A375 (cell line): Measurements from ENCODE around the gene H2AB1.

GRCh38 chrX:154762395-154762685 lies 324 bp upstream of the DKC1 start:
- RAMPAGE, long total RNA, result no peak

- RAMPAGE, long total RNA, result no peak
Observed at GRCh38 chrX:154799120-154800367, 5.7 kb downstream of the MPP1 start.

- RAMPAGE, long total RNA, result no peak
Observed at GRCh38 chrX:154884877-154885232, at the start of gene H2AB1. Gene H2AB1, plus strand, starts transcription at chrX:154884972.

DNA sequence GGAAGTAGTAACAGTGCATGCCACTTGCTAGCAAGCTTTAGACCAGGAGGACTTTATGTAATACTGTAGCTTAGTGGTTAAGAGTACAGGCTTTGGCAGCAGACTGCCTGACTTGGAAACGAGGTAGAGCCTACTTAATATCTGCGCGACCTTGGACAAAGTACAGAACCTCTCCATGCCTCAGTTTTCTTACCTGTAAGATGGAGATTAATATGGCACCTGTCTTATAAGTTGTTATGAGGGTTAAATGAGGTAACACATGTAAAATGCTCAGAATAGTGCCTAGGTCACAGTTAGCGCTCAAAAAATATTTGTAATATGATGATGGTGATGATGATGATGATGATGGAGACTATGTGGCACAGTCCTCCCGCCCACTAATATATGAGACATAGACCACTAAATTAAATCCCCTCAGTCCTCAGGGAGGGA lies 27.3 kb upstream of the VBP1 start:
- RAMPAGE, long total RNA, result no peak

GRCh38 chrX:155632289-155633246 lies 19.8 kb upstream of the TMLHE start:
- RAMPAGE, long total RNA, result no peak

DNA sequence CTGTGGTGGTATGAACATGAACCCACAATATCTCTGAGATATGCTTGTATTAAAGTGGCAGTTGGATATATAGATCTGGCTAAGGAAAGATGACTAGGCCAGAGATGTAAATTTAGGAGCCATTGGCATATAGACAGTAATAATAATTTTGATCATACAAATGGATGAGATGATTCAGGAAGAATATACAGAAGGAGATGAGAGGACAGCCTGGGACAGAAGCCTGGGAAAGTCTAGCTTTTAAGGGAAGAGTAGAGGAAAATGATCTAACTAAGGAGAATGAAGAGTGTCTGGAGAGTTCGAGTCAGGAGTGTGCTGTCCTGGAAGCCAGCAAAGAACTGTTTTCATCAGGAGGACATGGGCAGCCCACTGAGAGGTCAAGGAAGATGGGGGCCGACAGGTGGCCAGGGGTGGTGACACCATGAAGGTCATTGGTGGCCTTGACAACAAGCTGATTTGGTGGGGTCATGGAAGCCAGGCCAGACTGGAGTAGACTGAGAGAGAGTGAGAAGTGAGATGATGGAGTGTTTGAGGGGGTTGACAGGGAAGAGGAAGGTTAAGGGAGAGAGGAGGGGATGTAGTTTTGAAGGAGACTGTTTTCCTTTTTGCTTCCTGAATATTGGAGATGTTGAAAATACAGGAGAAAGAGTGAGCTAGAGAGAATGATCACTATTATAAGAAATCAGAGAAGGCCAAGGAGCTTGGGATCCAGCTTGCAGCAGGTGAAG lies 71.0 kb upstream of the TMLHE start:
- RAMPAGE, long total RNA, result no peak